ENCODE measurements around a stretch of chr7.

DNA sequence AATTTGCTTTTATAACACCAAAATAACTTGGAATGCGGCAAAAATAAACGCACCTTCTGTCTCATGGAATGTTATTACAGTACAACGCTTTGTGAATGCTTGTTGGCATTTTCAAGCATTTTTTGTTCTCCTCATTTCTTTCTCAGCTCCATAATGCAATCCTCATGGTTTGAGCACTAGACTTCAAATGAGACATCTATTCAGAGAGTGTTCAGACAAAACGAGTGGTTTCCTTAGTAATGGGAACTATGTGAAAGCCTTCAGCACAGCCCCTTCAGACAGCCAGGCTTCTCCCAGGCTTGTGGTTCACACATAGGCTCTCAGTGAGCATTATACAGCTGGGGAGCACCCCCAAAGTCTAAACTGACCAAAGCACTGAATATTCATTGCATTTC is 8.6 kb upstream of the LRRN3 start:
- PRO-cap = no peak
- RAMPAGE, long total RNA, 2 experiments = no peak in any of the 2 experiments

DNA sequence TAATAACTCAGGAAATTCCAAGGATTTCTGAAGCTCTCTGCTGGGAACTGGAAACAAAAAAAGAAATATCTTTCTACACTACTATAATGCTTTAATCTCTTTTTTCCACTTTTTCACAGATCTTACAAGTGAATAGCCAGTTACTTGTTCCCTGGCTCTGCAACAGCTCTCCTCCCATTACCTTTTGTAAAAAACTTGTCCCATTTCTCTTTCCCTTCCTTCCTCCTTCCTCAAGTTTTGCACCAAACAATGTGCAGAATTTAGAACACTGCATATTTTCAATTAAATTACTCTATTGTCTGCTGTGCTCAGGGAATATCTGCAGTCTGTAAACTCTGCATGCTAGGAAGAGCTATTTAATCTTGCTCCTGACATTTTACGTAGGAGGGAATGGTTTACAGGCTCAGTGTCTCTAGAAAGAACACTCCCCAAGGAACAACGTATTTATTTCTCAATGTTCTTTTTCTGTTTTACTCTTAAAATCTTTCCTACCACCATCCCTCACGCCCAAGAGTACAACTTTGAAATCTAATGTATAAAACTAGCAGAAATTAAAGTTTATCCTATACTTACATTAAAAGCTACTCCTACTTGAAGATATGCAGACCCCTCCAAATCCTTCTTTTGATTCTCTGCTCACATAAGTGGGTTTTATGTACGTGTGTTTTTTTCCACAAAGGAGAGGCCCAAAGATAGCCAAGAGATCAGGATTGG is 168.9 kb downstream of the IMMP2L start:
- PRO-cap = no peak
- RAMPAGE, long total RNA, 2 experiments = start-site peak on the minus strand in 1 of 2 experiments, centred at position 377 of the sequence, 16 reads per replicate

GRCh38 chr7:111556872-111557605 is 5.3 kb downstream of the IMMP2L start:
- PRO-cap = no peak
- RAMPAGE, long total RNA, 2 experiments = no peak in any of the 2 experiments

DNA sequence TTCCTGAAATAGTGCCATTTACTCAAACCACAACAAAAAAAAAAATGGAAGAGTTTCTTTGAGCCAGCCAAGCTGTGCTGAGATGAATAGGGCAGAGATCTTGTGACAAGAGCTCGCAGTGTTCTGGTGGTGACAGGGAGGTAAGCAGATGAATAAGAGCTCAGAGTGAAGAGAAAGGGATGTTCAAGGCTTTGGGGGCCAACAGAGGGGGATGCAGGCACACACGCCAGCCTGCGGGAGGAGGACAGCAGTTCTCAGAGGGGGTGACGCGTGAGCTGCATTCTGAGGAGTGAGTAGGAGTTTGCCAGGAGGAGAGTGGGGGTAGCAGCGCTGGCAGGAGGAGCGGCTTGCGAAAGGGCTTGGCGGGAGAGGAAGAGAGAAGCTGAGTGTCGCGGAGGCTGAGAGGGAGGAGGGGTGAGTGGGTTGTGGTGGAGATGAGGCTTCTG is 194.5 kb upstream of the IMMP2L start:
- PRO-cap = no peak
- RAMPAGE, long total RNA, 2 experiments = no peak in any of the 2 experiments

DNA sequence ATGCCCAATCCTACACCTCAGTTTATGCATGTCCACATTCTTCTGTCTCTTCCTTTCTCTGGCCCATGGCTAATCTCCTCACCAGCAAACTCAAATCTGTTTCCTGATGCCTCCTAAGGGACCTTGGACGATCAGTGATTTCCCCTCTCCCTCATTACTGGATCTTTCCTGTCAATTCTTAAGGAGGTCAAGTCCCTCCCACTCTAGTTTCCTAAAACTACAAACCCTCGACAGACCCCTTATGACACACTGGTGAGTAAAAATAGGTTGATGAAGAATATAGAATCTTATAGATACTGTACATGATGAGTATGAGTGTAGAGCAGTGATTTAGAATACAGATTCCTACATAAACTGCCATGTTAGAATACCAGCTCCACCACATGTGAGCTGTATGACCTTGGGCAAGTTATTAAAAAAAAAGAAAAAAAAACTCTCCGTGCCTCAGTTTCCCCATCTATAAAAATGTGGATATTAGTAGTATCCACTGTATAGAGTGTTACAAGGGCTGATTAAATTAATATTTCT is 236.2 kb downstream of the DOCK4 start:
- PRO-cap = no peak
- RAMPAGE, long total RNA, 2 experiments = no peak in any of the 2 experiments

GRCh38 chr7:112081804-112082661 is 124.2 kb downstream of the DOCK4 start:
- PRO-cap = unidirectional peak, minus-strand start at chr7:112081960
- RAMPAGE, long total RNA, 2 experiments = no peak in any of the 2 experiments

DNA sequence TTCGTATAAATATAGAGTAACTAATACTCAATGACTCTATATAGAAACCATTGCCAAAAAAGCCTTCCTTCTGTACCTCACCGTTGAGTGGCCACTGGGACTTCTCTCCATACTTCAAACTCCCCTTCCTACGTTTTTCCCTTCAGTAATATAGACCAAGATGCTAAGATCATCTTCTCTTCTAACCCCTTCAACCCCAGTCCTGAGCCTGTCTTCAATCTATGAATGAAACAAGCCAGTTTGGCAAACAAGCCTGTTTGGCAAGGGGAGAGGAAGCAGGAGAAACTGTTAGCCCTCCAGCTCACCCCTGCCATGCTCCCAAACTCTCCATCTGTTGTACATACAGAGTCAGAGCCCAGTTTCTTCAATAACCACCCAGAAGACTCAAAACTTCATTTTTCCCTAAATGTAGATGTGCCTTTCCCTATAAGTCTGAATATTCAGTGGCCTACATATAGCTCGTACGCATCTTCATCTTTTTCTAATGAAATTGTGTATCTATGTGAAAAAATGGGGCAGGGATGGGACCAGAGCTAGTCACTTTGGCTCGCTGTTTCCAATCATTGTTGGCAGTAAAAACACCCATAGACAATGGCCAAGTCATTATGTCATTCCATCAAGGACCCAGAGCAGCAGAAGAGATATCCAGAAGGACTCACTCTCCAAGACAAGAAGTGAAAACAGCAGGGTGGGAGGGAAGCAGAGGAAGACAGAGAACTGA is 87.5 kb downstream of the DOCK4 start:
- PRO-cap = no peak
- RAMPAGE, long total RNA, 2 experiments = start-site peak on the minus strand in 1 of 2 experiments, centred at position 383 of the sequence, 6 reads per replicate

GRCh38 chr7:112147820-112148395 is 58.3 kb downstream of the DOCK4 start:
- PRO-cap = no peak
- RAMPAGE, long total RNA, 2 experiments = no peak in any of the 2 experiments

GRCh38 chr7:112148894-112149564 is 57.2 kb downstream of the DOCK4 start:
- PRO-cap = no peak
- RAMPAGE, long total RNA, 2 experiments = no peak in any of the 2 experiments

DNA sequence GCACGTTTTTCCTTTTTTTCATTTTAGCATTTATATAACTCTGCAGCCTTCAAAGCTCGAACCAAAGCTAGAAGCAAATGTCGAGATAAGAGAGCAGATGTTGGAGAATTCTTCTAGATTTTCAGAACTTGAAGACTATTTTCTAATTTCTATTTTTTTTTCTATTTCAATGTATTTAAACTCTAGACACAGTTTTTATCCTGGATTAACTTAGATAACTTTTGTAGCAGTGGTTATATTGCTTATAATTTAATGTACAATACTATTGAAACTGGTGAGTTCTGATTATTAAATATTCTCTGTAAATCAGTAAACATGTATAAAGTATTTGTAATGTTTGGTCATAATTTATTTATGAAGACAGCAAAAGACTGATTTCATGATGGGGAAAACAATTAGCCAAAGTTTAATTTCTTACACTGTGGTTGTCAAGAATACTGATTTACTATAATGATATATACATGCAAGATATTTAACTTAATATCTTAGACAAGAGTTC is 5.3 kb upstream of the LSMEM1 start:
- PRO-cap = no peak
- RAMPAGE, long total RNA, 2 experiments = no peak in any of the 2 experiments

- PRO-cap = no peak
- RAMPAGE, long total RNA, 2 experiments = no peak in any of the 2 experiments
Measured at GRCh38 chr7:112475902-112476713, 4.7 kb upstream of the LSMEM1 start.

DNA sequence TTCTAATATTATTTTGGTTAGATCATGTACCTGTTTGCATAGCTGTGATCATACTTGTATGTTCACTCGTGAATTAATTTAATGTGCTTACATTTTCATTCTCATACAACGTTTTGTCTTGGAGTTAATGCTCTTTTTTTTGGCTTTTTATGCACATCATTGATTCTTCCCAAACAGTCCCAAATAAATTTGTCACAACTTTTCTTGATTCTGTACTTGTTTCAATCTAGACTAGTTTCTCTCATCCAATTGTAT is 3.1 kb upstream of the LSMEM1 start:
- PRO-cap = no peak
- RAMPAGE, long total RNA, 2 experiments = no peak in any of the 2 experiments

GRCh38 chr7:112481734-112482297 is 1.0 kb downstream of the LSMEM1 start:
- PRO-cap = no peak
- RAMPAGE, long total RNA, 2 experiments = no peak in any of the 2 experiments

DNA sequence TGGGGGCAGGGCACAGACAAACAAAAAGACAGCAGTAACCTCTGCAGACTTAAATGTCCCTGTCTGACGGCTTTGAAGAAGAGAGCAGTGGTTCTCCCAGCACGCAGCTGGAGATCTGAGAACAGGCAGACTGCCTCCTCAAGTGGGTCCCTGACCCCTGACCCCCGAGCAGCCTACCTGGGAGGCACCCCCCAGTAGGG is 22.8 kb downstream of the BMT2 start:
- PRO-cap = no peak
- RAMPAGE, long total RNA, 2 experiments = no peak in any of the 2 experiments

DNA sequence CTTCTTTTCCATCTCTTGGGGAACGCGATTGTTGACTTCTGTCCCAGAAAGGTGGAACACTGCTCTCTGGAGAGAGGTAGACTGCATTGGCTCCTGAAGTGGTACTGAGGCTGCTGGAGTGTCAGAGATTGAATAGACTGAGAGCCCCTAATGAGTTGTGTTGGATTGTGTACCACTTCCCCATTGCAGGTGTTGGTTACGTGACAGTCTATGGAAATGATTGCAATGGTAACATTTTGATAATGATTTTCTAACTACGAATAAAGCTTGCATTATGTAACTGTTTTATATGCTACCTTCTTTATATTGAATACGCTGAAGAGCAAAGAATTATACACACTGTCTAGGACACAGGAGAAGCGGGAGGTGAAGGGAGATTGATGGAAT is 1.0 kb upstream of the BMT2 start:
- PRO-cap = no peak
- RAMPAGE, long total RNA, 2 experiments = no peak in any of the 2 experiments

- PRO-cap = no peak
- RAMPAGE, long total RNA, 2 experiments = no peak in any of the 2 experiments
Measured at GRCh38 chr7:112976984-112977537, 37.4 kb upstream of the BMT2 start.

DNA sequence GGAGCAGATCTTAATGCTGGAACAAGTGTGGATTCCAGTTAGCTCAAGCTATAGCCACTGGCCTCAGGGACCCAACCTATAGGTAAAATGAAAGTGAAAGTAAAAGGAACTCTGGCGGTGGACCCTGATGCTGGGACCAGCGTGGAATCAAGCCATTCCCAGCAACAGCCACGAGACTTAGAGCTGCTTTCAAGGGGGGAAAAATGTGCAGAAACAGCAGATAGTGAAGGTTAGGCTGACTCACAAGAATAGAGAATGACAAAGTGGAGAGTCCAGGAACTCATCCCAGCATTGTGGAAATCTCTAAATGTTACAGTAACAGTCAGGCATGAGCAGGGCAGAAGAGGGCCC is 129.5 kb upstream of the PPP1R3A start:
- PRO-cap = no peak
- RAMPAGE, long total RNA, 2 experiments = no peak in any of the 2 experiments

GRCh38 chr7:116150528-116151068 is 59.7 kb upstream of the TES start:
- PRO-cap = no peak
- RAMPAGE, long total RNA, 2 experiments = no peak in any of the 2 experiments

- PRO-cap = no peak
- RAMPAGE, long total RNA, 2 experiments = no peak in any of the 2 experiments
Measured at GRCh38 chr7:116339587-116339997, 129.3 kb downstream of the TES start.

- PRO-cap = no peak
- RAMPAGE, long total RNA, 2 experiments = no peak in any of the 2 experiments
Measured at GRCh38 chr7:116571027-116571391, 46.2 kb downstream of the CAV1 start.

Measured in body of pancreas (tissue), 2 donors.